ENCODE measurements around the gene DLX6.

- PRO-cap, 2 experiments: peak in 2 of 2 experiments; most common minus-strand start chr7:95586837 (in 1)
Measured at GRCh38 chr7:95586731-95587334, 9.5 kb downstream of the PDK4 start.

DNA sequence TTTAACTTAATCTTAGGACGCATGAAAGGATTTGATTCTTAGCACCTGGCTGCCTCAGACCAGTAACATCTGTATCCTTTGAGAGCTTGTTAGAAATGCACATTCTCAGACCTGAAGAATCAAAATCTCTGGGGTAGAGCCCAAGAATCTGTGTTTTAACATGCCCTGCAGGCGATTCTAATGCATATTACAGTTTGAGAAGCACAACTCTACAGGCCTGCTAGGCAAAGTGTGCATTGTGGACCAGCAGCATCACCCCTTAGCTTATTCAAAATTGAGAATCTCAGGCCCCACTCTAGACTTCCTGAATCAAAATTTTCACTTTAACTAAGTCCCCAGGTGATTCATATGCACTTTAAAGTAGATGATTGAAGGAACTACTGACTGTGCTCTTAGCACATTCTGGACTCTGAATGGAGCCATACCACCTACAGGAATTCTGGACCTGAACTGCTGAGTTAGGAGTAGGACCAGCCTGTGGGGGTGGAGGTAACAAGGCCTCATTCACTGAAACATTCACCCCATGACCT is 7.5 kb downstream of the PDK4 start:
- PRO-cap, 2 experiments: no peak in any of the 2 experiments

- PRO-cap, 2 experiments: no peak in any of the 2 experiments
Measured at GRCh38 chr7:95917094-95917471, 144.7 kb downstream of the DYNC1I1 start.

GRCh38 chr7:96045164-96045726 is 272.9 kb downstream of the DYNC1I1 start:
- PRO-cap, 2 experiments: no peak in any of the 2 experiments

DNA sequence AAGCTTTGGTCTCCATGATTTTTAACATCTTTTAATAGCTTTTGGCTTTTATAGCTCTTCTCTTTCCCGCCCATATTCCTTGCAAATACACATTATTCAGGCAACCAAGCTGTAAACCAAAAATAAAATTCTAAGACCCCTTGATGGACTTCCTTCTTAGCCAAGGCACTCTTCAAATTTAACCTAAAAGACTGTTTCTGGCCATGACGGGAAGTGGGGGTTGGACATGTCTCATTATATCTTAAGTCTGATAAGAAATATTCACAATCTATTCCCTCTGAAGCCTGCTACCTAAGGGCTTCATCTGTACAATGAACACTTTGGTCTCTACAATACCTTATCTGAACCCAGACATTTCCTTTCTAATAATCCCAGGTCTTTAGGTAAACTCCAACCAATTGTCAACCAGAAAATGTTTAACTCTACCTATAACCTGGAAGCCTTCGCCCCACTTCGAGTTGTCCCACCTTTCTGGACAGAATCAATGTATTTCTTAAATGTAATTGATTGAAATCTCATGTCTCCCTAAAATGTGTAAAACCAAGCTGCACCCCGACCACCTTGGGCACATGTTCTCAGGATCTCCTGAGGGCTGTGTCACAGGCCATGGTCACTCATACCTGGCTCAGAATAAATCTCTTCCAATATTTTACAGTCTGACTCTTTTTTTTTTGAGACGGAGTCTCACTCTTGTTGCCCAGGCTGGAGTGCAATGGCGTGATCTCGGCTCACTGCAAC is 79.4 kb downstream of the SLC25A13 start:
- PRO-cap, 2 experiments: no peak in any of the 2 experiments

DNA sequence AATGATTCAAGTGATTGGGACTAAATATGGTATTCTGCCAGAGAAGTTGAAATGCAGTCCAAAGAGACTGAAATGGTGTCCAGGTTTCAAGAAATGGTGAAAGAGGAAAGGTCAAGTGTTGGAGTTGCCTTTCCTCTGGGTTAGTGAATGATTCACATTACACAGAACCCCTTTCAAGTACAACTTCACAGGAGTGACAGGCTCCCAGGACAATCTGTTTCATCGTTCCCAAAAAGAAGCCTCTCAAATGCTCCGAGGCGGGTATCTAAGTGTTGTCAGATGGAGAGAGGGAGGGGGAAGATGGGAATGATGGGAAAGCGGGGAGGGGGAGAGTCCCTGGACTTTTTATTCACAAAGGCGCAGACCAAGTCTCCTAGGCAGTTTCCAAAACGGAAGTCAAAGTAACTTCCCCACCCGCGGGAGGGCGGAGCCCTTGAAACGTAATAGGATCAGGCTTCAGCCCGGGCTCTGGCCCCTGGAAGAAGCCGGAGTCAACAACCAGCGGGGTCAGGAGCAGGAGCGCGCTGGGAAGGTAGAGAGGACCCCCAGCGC is 769 bp downstream of the SLC25A13 start:
- PRO-cap, 2 experiments: peak in 2 of 2 experiments; most common plus-strand start position 488 of the sequence (in 2); most common minus-strand start position 149 of the sequence (in 1)

- PRO-cap, 2 experiments: no peak in any of the 2 experiments
Measured at GRCh38 chr7:96322815-96323211, 915 bp upstream of the SLC25A13 start.

DNA sequence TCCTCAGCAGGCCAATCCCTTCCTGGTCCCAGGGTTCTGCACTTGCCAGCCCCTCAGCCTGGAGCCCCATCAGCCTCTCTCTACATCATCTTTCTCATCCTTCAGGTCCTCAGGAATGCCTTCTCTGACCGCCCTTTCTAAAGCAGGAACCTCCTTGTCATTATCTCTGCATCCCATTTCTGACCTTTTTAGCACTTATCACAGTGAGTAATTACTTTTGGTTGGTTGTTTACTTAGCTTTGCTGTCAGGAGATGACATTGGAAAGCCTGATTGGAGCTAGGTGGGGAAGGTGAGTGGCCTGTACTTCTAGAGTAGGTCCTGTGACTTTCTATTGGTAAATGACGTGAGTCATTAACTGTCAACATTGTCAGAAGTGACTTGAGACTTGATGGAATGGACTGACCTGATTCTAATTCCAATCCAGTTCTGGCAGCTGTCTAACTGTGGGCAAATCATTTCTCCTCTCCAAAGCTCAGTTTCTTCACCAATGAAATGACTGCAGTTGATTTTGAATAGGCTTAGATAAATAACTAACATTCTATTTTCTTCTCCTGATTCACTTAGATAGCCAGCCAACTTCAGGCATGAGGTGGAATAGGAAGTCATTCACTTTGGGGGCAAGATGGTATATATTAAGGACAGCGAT is 9.4 kb upstream of the SLC25A13 start:
- PRO-cap, 2 experiments: no peak in any of the 2 experiments

- PRO-cap, 2 experiments: no peak in any of the 2 experiments
Measured at GRCh38 chr7:96358087-96358953, 36.4 kb upstream of the SLC25A13 start.

GRCh38 chr7:97005123-97005846 is at the start of gene DLX6:
TSS of gene DLX6 (plus strand) at chr7:97005553.
- PRO-cap, 2 experiments: no peak in any of the 2 experiments

- PRO-cap, 2 experiments: no peak in any of the 2 experiments
Measured at GRCh38 chr7:97026125-97026910, 1.7 kb upstream of the DLX5 start.

DNA sequence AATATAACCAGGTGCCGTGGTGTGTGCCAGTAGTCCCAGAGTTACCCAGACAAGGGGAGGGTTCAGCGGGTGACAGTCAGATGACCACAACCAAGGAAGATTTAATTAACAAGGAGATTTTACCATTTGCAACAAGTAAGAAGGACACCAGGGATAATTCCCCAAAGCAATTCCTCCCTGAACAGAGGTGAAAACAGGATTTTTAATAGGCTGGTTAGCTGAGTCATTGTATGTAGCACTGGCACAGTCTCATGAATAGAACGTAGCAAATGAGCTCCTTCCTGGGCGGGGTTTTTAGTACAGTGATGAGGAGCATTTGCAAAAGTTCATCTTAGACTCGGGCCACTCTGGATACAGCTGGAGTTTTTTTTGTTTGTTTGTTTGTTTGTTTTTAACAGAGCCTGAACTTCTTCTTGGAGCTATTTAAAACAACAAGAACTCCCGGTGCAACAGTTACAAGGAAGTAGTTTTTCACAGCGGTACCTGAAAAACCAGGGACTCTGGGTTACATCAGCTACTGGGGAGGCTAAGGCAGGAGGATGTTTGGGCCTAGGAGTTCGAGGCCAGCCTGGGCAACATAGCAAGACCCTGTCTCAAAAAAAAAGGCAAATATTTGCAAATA is 39.0 kb downstream of the TAC1 start:
- PRO-cap, 2 experiments: no peak in any of the 2 experiments

- PRO-cap, 2 experiments: no peak in any of the 2 experiments
Measured at GRCh38 chr7:97772415-97772814, 40.5 kb downstream of the TAC1 start.

- PRO-cap, 2 experiments: peak in 1 of 2 experiments; most common plus-strand start chr7:98177960 (in 1); most common minus-strand start chr7:98177619 (in 1)
Measured at GRCh38 chr7:98177347-98178240, 33.6 kb upstream of the BHLHA15 start.

- PRO-cap, 2 experiments: no peak in any of the 2 experiments
Measured at GRCh38 chr7:98204557-98205154, 6.6 kb upstream of the BHLHA15 start.

DNA sequence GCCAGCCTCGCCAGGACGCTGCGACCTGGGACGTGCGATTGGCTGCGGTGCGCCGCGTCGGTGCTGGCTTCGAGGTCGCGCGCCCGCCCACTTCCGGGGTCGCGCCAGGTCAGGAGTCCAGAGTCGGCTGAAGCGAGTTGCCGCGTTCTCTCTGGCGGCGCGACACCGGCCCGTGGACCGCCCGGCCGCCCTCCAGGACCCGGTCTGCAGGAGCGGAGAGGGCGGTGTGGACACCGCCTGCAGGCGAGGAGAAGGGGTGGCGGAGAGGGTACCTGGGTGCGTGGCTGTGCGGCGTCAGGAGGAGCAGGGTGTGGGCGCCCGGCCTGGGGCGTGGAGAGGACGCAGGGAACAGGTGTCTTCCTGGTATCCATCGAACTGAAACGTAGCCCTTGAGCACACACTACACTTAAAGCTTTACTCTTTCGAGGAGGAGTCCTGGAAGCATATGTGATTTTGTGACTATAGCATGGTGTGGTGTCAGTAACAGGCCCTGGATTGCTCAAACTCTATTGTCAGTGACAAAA is 283 bp upstream of the TECPR1 start:
- PRO-cap, 2 experiments: peak in 2 of 2 experiments; most common plus-strand start position 107 of the sequence (in 2); most common minus-strand start position 382 of the sequence (in 1)

DNA sequence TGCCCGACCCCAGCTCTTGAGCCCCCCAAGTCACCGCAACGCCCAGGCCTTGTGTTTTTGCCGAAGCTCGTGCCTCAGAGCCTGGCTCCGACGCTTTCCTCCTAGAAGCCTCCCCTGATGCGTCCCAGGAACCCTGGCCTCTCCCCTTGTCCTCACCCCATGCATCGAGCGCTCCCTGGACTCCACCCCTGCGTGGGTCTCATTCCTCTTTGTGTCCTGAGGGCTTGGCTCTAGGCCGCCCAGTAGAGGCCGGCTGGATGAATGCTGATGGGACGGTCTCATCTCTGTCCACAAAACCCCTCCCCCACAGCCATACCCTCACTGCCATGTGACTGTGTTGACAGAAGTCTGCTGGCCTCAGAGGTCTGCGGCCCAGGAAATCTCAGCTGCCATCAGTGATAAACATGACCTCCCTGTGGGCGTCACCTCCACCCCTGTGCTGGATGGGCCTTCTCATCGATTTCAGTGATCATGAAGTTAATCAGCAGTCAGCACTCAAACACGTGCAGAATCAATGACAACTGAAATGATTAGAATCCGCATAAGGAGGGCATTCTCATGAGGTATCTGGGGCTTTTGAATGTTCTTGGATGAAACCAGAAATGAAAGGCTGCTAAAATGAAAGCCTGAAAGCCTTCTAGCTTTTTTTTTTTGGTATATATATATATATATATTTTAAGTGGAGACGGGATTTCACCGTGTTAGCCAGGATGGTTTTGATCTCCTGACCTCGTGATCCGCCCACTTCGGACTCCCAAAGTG is 19.5 kb downstream of the BRI3 start:
- PRO-cap, 2 experiments: no peak in any of the 2 experiments

GRCh38 chr7:98328890-98329943 is 47.7 kb downstream of the BRI3 start:
- PRO-cap, 2 experiments: no peak in any of the 2 experiments

- PRO-cap, 2 experiments: no peak in any of the 2 experiments
Measured at GRCh38 chr7:98352272-98353106, 48.4 kb downstream of the BAIAP2L1 start.

DNA sequence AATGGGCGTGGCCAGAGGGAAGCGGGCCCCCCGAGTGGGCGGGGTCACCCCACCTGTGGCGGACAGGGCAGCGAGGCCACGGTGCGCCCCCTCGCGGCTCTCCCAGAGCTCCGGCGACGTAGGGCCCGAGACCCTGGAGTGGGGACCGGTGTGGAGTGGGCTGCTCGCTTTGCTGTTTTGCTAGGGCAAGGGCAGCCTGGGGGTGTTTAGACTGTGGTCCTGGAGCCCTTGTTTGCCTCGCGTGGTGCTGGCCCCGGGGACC is 286 bp upstream of the BAIAP2L1 start:
- PRO-cap, 2 experiments: no peak in any of the 2 experiments